Epidermal melanocyte (primary cell): ENCODE results near the genes GABRR2, ANKRD6, LYRM2 and MDN1.

- RRBS, result no CpG with 5 or more reads among the region's 5 CpGs
Measured at GRCh38 chr6:88442670-88443141, 276.6 kb upstream of the CNR1 start.

- RRBS, result no CpG with 5 or more reads among the region's 6 CpGs
Measured at GRCh38 chr6:88730481-88730945, 232.9 kb downstream of the RNGTT start.

DNA sequence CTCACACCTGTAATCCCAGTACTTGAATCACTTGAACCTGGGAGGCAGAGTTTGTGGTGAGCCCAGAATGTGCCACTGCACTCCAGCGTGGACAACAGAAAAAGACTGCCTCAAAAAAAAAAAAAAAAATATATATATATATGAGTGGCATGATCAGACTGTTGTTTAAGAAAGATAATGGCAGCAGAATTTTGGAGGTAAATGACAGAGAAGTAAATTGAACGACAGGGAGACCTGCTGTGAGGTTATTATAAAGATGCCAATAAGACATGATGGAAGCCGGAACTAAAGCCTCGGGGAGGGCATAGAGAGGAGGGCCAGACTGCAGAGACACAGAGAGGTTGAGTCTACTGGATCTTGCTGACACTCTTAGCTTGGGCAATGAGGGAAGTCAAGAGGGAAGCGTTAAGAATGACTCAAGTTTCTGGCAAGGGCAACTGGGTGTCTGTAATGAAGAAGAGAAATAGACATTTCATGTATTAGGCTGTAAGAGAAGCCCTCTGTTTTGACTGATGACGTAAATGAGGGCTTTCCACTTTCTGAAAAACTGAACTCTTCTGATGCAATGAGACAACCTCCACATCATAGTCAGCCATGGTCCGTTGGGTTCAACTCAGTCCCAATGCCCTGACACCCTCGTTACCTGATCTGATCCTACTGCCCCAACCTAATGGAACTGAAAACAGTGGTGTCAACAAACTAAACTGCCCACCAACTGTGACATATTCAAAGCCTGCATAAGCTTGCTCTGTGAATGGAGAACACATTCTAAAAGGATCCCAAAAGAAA, 46.0 kb upstream of the PNRC1 start:
- RRBS, result no CpG with 5 or more reads among the region's 8 CpGs

- RRBS, result no CpG with 5 or more reads among the region's 12 CpGs
Measured at GRCh38 chr6:89079510-89080026, 983 bp upstream of the PNRC1 start.

DNA sequence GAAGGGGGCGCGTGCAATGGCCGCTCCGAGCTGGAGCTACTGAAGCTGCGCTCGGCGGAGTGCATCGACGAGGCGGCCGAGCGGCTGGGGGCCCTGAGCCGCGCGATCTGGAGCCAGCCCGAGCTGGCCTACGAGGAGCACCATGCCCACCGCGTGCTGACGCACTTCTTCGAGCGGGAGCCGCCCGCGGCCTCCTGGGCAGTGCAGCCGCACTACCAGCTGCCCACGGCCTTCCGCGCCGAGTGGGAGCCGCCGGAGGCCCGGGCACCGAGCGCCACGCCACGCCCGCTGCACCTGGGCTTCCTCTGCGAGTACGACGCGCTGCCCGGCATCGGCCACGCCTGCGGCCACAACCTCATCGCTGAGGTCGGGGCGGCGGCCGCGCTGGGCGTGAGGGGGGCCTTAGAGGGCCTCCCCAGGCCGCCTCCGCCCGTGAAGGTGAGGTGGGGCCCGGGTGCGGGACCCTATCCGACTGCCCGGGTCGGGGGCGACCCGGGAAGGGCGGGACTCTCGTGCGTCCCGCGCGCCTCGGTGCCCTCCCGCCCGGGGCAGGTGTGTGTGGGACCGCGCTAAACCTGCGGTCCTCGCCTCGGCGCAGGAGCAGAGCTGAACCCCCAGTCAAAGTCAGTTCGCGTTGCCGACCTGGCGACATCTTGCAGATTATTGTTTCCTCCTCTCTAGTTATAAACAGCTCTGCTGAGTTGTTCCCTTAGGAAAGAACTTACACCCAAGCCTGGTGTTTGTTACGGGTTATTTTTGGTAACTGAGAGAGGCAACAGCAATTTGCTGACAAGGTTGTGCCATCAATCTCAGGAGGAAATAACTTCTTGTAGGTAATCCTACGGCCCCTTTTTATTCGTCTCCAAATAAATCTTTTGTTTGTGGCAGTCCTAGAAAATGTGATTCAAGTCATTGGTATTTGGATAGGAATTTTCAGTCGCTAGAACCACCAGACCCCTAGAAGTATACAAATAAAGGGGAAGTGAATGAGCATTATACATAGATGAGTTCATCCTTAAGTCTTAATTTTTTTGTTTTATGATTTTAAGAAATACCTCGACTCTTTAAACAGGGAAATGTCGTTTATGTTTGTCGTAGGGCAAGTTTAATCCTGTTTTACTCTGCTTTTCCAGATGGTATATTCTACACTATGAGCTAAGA, 697 bp downstream of the PM20D2 start:
- RRBS, result 3% methylated on average over 25 of the region's 89 CpGs

DNA sequence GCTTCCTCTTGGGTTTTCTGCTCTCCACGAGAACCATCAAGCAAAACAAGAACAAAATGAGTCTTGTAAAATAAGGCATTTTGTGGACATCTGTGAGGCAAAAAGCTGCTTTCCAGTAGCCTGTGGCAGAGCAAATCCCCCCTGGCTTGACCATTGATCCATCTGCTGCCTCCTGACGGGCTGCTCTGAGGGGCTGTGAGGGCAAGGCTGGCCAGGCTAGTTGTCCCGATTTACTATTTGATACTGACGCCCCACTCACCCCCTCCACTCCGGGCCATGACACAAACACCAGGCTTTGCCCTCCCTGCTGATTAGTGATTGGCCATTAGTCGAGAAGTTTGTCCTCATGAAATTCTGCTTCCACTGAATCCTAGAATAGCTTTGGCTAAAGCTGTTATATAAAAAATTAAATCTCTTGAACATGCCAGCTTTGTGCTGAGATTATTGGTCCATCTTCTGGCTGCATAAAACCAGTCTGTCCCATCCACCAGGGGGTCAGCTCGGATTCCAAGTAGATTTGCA, at the start of gene GABRR2:
GABRR2 (minus strand) TSS at position 213 of the 522 bp plus-strand sequence.
- RRBS, result no CpG with 5 or more reads among the region's 7 CpGs

GRCh38 chr6:89328800-89329616, 13.9 kb upstream of the GABRR2 start:
- RRBS, result no CpG with 5 or more reads among the region's 3 CpGs

GRCh38 chr6:89432664-89433408, at the start of gene ANKRD6:
Gene ANKRD6, plus strand, starts transcription at chr6:89433152.
- RRBS, result 2% methylated on average over 8 of the region's 61 CpGs

GRCh38 chr6:89433609-89434264, 785 bp downstream of the ANKRD6 start:
- RRBS, result 14% methylated on average over 4 of the region's 34 CpGs

GRCh38 chr6:89483042-89483742, 50.2 kb downstream of the ANKRD6 start:
- RRBS, result no CpG with 5 or more reads among the region's 7 CpGs

DNA sequence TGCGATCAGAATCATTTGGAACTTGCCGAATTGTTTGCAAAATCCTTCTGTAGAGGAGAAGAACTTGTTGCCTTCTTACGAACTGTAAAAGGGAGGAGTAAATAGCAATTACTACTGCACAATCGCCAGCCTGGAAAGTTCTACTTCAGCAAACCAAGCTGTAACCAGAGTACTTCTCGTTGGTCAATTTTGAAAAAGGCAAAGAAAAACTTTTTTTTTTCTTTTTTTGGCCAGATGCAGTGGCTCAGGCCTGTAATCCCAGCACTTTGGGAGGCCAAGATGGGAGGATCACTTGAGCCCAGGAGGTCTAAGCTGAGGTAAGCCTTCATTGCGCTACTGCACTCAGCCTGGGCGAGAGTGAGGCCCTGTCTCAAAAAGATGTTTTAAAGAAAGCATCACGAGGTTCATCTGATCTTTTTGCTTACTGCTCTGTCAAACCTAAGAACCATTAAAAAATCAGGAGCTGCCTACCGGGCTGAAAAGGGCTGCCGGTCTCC, 698 bp downstream of the LYRM2 start:
- RRBS, result no CpG with 5 or more reads among the region's 10 CpGs

- RRBS, result 3% methylated on average over 17 of the region's 61 CpGs
Measured at GRCh38 chr6:89638298-89639298, at the start of gene LYRM2. Gene LYRM2, minus strand, starts transcription at chr6:89638747.

- RRBS, result no CpG with 5 or more reads among the region's 4 CpGs
Measured at GRCh38 chr6:89661924-89662527, 23.5 kb upstream of the LYRM2 start.

DNA sequence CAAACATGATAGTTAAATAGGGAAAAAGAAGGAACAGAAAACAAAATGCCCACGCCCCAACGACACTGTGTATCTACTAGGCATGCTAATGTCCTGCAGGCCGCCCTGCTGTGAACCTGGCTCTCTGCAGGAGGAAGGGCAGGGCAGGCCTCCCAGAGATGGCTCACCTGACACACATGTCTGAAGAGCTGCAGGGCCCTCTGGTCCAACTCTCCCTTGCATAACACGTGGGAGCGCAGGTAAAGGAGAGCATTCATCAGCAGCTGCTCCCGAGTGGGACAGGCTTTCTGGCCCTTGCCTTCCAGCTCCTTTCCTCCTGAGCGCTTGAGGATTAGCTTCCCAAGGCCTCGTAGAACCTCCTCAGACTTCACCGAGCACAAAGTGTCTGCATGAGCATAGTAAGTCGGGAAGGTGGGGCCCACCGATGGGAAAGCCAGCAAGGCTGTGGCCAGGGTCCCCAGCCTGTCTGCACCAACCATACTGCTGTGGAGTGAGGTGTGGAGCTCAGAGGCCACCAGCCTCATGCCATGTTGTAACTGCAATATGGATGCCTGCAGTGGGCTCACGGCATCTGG, 53.8 kb upstream of the LYRM2 start:
- RRBS, result no CpG with 5 or more reads among the region's 12 CpGs

GRCh38 chr6:89819247-89820179, at the start of gene MDN1:
Gene MDN1, minus strand, starts transcription at chr6:89819794.
- RRBS, result 2% methylated on average over 17 of the region's 69 CpGs

DNA sequence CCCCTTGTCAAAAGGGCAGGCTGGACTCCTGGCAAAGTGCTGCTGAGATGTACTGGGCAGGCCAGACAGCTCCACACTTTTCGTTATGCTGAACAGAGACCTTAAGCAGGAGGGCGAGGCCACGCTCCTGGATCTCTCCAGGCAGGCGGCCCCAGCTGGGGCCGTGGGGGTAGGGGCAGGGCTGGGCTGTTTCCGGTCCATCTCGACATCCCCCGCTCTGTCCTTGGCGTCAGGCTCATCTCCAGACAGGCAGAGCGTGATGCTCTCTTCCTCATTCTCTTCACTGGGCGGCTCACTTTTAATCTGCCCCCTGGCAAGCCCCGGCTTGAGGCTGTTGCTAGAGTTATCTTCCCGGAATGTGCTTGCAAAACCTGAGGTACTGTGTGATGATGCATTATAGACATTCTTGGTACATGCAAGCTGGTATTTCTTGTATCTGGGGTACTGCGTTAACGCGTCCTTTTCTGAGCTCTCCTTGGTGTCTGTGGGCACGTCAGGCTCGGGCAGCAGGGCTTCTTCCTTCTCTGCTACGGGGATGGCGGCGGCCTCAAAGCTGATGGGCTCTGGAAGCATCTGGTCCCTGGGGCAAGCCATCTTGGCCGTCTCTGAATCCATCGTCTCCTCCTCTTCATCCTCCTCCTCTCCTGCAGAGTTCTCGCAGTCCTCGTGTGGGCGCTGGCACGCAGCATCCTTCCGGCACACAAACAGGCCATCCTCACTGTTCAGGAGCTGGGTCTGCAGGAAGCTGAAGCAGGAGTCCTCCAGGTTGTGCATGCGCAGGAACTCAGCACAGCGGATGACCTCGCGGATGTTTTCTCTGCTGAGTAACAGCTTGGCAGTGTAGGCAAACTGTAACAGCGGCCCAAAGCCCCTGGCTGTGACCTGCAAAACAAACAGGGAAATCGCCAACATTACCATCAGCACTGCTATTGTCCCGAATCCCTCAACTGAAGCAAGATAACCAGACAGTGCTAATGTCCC, 57.0 kb downstream of the GJA10 start:
- RRBS, result no CpG with 5 or more reads among the region's 35 CpGs

- RRBS, result no CpG with 5 or more reads among the region's 4 CpGs
Measured at GRCh38 chr6:89999985-90000394, 105.7 kb downstream of the GJA10 start.

GRCh38 chr6:90080553-90081383, 186.5 kb downstream of the GJA10 start:
- RRBS, result no CpG with 5 or more reads among the region's 13 CpGs

- RRBS, result no CpG with 5 or more reads among the region's 1 CpG
Measured at GRCh38 chr6:90238752-90238951, 58.0 kb downstream of the BACH2 start.

GRCh38 chr6:90292881-90293797, 3.5 kb downstream of the BACH2 start:
- RRBS, result no CpG with 5 or more reads among the region's 6 CpGs